ENCODE data around the genes ANKRD54 and POLR2F.

DNA sequence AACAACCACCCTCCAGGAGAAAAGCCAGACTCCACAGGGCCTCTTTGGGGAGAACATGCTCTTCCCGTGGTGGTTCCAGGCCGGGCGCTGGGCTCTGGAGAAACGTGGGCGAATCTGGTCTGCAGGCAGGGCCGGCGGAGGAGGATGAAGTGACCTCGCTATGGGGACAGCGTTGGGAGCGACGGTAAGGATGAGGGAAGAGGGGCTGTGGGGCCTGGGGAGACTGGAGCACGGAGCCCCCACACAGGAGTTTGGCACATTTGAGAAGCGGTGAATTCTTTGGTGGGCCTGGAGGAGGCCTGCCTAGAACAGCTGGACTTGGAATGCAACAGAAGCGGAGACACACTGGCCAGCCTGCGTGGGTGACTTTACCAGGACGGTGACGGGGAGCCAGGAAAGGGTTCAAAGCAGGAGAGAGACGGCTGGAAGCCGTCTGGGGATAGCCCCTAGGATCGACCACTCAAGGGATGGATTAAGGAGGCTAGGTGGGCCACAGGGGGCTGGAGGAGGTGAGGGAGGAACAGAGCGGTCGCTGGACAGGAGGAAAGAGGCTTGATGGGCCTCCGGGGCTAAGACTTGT lies 36.6 kb downstream of the CYTH4 start:
- PRO-cap, 3 experiments = no peak in any of the 3 experiments
- RAMPAGE, long total RNA, 2 experiments = no peak in any of the 2 experiments
- RRBS = 42% methylated on average over 5 of the region's 23 CpGs

DNA sequence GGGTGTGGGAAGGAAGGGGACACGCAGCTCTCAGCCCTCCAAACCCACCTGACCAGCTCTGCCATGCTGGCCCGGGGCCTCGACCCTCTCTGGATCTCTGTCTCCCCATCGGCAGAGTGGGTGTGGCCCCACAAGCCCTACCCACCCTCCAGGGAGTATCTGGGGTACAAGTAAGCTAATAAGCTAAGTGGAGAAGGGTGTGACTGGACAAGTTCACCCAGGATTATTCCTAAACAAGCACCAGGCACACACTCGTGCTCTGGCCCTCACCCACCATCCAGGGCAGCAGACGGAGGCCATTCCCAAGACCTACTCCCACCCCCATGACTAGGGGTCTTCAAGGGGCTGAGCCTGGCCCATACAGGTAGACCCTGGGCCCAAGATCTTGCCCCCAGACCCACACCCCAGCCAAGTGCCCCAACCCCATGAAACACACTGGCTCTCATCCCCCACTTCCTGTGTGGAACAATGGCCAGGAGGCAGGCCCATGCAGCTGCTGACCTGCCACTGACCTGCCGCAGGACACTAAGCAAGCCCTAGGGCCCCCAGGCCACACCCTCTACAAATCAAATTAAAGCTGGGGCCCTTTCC lies 10.4 kb downstream of the CARD10 start:
- PRO-cap, 3 experiments = no peak in any of the 3 experiments
- RAMPAGE, long total RNA, 2 experiments = no peak in any of the 2 experiments
- RRBS = no CpG with 5 or more reads among the region's 7 CpGs

GRCh38 chr22:37561509-37562275 lies 1.4 kb downstream of the CDC42EP1 start:
- PRO-cap, 3 experiments = peak in 3 of 3 experiments; most common minus-strand start chr22:37561865 (in 3)
- RAMPAGE, long total RNA, 2 experiments = no peak in any of the 2 experiments
- RRBS = under 1% methylated on average over 5 of the region's 30 CpGs

DNA sequence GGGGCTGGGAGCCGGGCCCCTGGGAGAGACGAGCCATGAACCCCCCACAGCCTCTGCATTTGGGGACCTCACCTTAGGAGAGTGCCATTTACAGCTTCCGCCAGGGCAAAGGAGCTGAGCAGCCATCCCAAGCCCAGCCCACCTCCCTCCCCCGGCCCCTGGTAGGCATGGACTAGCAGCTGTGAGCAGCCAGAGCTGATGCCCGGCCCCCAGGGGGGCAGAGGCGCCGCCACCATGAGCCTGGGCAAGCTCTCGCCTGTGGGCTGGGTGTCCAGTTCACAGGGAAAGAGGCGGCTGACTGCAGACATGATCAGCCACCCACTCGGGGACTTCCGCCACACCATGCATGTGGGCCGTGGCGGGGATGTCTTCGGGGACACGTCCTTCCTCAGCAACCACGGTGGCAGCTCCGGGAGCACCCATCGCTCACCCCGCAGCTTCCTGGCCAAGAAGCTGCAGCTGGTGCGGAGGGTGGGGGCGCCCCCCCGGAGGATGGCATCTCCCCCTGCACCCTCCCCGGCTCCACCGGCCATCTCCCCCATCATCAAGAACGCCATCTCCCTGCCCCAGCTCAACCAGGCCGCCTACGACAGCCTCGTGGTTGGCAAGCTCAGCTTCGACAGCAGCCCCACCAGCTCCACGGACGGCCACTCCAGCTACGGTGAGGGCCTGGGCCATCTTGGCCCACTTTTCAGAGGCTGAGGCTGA lies 6.0 kb downstream of the CDC42EP1 start:
- PRO-cap, 3 experiments = no peak in any of the 3 experiments
- RAMPAGE, long total RNA, 2 experiments = no peak in any of the 2 experiments
- RRBS = 79% methylated on average over 8 of the region's 32 CpGs

GRCh38 chr22:37568087-37568718 lies 7.9 kb downstream of the CDC42EP1 start:
- PRO-cap, 3 experiments = no peak in any of the 3 experiments
- RAMPAGE, long total RNA, 2 experiments = no peak in any of the 2 experiments
- RRBS = 3% methylated on average over 4 of the region's 26 CpGs

- PRO-cap, 3 experiments = peak in 3 of 3 experiments; most common plus-strand start chr22:37676875 (in 3); most common minus-strand start chr22:37676697 (in 3)
- RAMPAGE, long total RNA, 2 experiments = no peak in any of the 2 experiments
- RRBS = 4% methylated on average over 2 of the region's 50 CpGs
Observed at GRCh38 chr22:37676510-37677532, 1.4 kb downstream of the LGALS1 start.

DNA sequence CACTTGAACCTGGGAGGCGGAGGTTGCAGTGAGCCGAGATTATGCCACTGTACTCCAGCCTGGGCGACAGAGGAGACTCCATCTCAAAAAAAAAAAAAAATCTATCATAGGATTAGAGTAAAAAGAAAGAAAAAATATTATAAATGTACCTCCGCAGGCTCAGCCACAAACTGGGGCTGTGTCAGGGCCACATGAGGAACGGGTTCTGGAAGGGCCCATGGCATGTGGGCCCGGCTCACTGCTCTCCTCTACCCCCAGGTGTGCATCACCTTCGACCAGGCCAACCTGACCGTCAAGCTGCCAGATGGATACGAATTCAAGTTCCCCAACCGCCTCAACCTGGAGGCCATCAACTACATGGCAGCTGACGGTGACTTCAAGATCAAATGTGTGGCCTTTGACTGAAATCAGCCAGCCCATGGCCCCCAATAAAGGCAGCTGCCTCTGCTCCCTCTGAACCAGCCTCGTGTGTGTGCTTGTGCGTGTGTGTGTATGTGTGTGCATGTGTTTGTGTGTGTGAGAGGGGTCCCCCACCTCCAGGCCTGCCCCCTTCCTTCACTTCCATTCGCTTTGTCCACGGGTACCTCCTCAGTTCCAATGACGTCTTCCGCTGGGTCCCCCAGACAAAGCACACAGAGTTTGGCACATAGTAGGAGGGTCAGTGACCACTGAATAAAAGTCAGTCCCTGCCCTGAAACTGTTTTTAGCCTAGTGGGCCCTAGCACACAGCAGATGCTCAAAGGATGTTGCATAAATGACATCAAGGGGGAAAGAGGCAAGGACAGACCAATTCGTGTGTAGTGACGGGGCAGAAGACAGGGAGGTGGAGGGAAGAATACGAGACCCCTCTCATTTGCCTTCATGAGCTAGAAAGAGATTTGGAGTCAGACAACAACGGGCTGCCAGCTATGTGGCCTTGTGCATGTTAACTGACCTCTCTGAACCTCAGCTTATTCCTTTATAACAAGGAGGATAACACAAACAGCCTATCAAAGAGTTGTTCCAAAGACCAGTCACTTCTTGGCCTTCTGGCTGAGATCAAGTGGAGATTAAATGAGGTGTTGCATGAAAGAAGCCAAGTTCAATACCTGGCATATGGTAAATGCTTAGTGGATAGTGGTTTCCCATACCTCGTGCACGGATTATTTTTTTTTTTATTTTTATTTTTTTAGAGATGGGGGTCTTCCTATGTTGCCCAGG lies 4.3 kb downstream of the LGALS1 start:
- PRO-cap, 3 experiments = no peak in any of the 3 experiments
- RAMPAGE, long total RNA, 2 experiments = no peak in any of the 2 experiments
- RRBS = no CpG with 5 or more reads among the region's 23 CpGs

DNA sequence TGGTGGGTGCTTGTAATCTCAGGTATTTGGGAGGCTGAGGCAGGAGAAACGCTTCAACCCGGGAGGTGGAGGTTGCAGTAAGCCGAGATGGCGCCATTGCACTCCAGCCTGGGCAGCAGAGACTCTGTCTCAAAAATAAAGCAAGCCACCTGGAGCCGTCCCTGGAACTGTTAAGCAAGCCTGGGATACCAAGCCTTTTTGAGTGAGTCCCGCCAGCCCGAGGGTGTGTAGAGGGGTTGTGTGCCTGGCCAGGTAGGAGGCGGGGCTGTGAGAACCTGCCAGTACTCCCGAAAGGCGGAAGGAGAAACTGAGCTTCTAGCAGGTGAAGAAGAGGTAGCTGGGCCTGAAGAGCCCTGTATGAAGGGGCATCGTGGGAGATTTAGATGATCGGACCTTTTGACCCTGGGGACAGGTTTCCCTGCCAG lies 52.4 kb downstream of the TRIOBP start:
- PRO-cap, 3 experiments = no peak in any of the 3 experiments
- RAMPAGE, long total RNA, 2 experiments = no peak in any of the 2 experiments
- RRBS = no CpG with 5 or more reads among the region's 12 CpGs

DNA sequence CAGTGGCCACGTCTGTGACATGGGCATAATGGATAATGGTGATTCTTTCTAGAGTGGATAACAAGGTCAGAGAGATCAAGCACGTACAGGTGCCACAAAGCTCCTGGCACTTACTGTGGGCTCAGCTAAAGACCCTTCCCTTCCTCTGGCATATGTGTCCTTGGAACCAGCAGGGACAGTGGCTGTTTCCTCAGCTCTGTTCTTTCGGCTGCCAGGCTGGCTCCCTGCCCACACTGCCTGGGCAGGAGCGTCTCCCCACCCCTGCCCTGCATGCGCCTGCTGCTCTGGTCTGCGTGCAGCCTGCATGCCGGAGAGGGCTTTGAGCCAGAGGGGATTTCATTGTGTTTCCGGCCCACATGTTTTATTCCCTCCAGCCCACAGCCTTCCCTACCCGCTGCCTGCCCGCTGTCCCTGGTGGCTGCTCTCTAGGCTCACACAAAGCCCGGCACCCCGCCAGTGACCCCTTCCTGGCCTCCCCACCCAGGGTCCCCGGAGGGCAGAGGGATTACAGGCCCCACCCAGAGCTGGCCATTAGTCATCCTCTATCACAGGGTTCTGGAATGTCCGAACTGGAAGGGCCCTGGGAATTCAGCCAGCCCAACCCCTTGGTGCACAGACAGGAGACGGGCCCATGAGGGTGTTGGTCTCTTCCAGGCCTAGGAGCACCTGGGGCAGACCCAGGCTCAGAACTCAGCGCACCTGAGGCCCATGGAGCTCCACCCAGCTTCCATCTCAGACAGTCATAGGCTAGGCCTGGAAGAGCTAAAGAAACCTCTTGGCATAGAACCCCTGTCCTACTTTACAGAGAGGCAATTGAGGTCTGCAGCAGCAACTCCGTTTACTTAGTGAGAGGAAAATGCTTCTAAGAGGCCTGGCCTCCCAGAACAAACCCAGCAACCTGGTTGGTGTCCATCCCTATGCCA lies 52.5 kb upstream of the H1-0 start:
- PRO-cap, 3 experiments = no peak in any of the 3 experiments
- RAMPAGE, long total RNA, 2 experiments = no peak in any of the 2 experiments
- RRBS = 51% methylated on average over 4 of the region's 17 CpGs

GRCh38 chr22:37777024-37777693 lies 27.9 kb upstream of the H1-0 start:
- PRO-cap, 3 experiments = no peak in any of the 3 experiments
- RAMPAGE, long total RNA, 2 experiments = no peak in any of the 2 experiments
- RRBS = no CpG with 5 or more reads among the region's 16 CpGs

DNA sequence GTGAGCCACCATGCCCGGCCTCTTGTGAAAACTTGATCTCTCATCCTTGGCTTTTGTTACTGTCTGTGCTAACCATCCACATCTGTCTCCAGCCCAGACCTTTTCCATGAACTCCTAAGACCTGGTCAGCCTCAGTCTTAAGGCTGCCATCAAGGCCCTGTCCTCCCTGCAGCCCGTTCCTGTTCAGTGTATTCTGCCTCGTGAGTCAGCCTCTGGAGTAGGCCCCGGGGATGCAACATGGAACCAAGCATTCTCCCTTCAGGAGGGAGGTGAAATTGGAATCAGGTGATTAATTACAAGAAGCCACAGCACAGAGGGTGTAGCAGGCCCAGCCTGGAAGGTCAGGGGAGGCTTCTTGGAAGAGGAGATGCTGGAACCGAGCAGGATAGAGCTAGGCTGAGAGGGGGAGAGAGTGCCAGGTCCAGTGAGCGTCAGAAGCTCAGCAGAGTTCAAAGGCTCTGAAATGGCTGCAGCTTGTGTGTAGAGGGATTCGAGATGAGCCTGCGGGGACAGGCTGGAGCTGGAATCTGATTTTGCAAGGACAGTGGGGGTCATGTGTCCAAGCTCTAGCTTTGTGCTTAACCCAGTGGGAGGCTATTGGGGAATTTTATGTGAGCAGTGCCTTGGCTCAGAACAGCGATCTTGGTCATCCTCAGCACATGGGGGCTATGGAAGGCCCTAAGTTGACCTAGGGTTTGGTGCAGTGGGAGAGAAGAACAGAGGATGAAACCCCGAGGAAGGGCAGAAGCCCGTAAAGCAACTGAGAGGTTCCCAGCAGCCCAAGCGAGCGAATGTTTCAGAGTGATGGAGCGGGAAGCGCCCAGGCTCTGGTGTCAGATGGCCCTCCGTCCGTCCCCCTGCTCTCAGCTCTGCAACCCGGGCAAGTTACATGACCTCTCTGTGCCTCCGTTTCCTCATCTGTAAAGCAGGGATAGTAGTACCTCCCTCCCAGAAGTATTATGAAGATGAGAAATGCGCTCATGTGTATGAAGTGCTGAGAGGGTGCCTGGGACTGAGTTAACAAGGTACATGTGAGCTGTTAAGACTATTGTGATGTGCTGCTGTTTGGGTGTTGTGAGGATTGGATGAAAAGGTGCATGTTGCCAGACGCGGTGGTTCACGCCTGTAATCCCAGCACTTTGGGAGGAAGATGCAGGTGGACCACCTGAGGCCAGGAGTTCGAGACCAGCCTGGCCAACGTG lies 25.3 kb upstream of the H1-0 start:
- PRO-cap, 3 experiments = no peak in any of the 3 experiments
- RAMPAGE, long total RNA, 2 experiments = no peak in any of the 2 experiments
- RRBS = no CpG with 5 or more reads among the region's 25 CpGs

- PRO-cap, 3 experiments = no peak in any of the 3 experiments
- RAMPAGE, long total RNA, 2 experiments = no peak in any of the 2 experiments
- RRBS = no CpG with 5 or more reads among the region's 13 CpGs
Observed at GRCh38 chr22:37784649-37785535, 20.1 kb upstream of the H1-0 start.

DNA sequence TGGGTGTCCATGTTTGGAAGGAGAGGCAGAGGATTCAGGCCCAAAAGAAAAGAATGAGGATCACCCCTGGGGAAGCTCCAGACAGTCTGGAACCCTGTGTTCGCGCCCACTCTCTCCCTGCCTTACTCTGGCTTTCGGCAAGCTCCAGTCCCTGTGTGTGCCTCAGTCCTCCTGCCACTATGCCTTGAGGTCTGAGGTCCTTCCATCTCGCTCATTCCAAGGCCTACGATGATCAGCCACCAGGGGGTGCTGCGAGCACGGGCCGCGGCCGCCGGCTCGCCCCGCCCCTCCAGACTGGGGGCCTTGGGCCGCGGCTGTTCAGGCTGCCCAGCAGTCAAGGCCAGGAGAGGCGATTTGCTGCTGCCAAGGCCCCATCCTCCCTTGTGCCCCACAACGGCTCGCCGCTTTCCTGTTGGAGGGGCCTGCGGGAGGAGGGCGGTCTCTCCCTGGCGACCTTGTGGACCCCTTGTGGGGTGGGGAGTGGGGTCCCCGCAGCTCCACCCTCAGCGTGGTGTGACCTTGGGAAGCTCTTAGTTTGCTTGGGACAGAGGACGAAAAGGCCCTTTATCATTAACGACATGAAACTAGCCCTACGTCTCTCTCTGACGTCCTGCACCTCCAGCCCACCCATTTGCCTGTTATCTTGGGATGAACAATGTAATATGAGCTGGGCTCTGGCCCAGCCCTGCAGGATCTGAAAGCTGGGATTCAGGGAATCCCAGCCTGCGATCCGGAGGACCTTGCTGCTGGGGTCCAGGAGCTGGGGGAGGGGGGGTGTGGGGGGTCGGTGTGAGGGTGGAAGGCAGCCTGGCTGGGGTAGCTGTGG lies 5.4 kb upstream of the GALR3 start:
- PRO-cap, 3 experiments = peak in 3 of 3 experiments; most common plus-strand start position 333 of the sequence (in 3); most common minus-strand start position 186 of the sequence (in 1)
- RAMPAGE, long total RNA, 2 experiments = no peak in any of the 2 experiments
- RRBS = no CpG with 5 or more reads among the region's 31 CpGs

- PRO-cap, 3 experiments = peak in 3 of 3 experiments; most common plus-strand start chr22:37843936 (in 3); most common minus-strand start chr22:37844318 (in 3)
- RAMPAGE, long total RNA, 2 experiments = no peak in any of the 2 experiments
- RRBS = 1% methylated on average over 58 of the region's 100 CpGs
Observed at GRCh38 chr22:37843525-37844547, at the start of gene ANKRD54. Gene ANKRD54, minus strand, starts transcription at chr22:37844334.

DNA sequence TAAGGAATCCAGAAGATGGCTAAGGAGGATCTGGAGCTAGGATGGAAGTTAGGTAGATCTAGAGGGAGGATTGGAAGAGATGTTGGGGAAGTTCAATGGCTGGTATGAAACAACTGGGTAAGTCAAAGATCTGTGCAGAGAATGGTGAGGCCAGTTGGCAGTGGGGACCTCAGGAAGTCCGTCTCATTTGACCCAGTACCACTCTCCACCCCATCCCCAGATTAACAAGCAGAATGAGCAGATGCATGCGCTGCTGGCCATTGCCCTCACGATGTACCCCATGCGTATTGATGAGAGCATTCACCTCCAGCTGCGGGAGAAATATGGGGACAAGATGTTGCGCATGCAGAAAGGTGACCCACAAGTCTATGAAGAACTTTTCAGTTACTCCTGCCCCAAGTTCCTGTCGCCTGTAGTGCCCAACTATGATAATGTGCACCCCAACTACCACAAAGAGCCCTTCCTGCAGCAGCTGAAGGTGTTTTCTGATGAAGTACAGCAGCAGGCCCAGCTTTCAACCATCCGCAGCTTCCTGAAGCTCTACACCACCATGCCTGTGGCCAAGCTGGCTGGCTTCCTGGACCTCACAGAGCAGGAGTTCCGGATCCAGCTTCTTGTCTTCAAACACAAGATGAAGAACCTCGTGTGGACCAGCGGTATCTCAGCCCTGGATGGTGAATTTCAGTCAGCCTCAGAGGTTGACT lies 28.4 kb downstream of the EIF3L start:
- PRO-cap, 3 experiments = no peak in any of the 3 experiments
- RAMPAGE, long total RNA, 2 experiments = no peak in any of the 2 experiments
- RRBS = no CpG with 5 or more reads among the region's 11 CpGs

- PRO-cap, 3 experiments = peak in 1 of 3 experiments; most common minus-strand start chr22:37911046 (in 1)
- RAMPAGE, long total RNA, 2 experiments = no peak in any of the 2 experiments
- RRBS = 81% methylated on average over 3 of the region's 9 CpGs
Observed at GRCh38 chr22:37910761-37911167, 4.7 kb downstream of the MICALL1 start.

- PRO-cap, 3 experiments = no peak in any of the 3 experiments
- RAMPAGE, long total RNA, 2 experiments = no peak in any of the 2 experiments
- RRBS = 88% methylated on average over 3 of the region's 6 CpGs
Observed at GRCh38 chr22:37933005-37933246, 20.5 kb downstream of the C22orf23 start.

- PRO-cap, 3 experiments = peak in 3 of 3 experiments; most common plus-strand start chr22:37953725 (in 3); most common minus-strand start chr22:37953576 (in 3)
- RAMPAGE, long total RNA, 2 experiments = start-site peak on the plus strand in 2 of 2 experiments, at chr22:37953681-37953737 at its widest, 979 to 1,104 reads per replicate; start-site peak on the minus strand in 2 of 2 experiments, at chr22:37953534-37953622 at its widest, 527 to 1,240 reads per replicate
- RRBS = 2% methylated on average over 19 of the region's 64 CpGs
Observed at GRCh38 chr22:37953113-37954214, at the start of gene POLR2F. Gene POLR2F, plus strand, starts transcription at chr22:37953699.

DNA sequence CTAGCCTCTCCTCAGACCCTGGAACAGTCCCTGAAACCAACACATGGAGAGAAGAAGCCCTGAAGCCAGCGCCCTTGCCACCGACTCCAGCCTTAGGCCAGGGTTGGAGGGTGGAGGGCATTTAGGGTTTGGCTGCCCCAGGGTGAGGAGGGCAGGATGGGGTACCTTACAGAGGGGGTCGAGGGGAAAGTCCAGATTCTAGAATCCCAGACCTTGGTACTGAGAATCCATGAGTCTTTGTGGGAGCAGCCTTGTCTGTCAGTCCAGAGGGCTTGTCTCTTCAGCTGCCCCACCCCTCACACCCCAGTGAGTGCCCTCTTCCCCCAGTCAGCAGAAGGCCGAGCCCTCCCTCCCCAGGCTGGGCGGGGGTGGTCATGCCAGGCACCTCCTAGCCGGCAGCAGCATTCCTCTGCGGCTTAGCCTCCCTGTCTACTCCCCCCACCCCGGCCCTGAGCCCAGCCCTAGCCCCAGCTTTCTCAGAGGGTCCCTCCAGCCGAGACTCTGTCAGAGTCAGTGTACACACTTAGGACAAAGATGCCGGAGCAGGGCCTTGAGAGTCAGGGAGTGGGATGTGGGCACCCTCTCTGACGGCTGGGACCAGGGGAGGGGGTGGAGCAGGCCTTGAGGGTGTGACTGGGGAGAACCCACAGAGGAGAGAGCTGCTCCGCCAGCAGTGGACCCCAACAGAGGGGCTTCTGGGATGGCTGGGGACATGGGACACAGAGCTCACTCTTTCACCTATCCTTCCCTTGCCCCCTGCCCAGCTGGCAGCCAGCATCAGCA lies 4.6 kb downstream of the SOX10 start:
- PRO-cap, 3 experiments = no peak in any of the 3 experiments
- RAMPAGE, long total RNA, 2 experiments = no peak in any of the 2 experiments
- RRBS = 72% methylated on average over 4 of the region's 12 CpGs

DNA sequence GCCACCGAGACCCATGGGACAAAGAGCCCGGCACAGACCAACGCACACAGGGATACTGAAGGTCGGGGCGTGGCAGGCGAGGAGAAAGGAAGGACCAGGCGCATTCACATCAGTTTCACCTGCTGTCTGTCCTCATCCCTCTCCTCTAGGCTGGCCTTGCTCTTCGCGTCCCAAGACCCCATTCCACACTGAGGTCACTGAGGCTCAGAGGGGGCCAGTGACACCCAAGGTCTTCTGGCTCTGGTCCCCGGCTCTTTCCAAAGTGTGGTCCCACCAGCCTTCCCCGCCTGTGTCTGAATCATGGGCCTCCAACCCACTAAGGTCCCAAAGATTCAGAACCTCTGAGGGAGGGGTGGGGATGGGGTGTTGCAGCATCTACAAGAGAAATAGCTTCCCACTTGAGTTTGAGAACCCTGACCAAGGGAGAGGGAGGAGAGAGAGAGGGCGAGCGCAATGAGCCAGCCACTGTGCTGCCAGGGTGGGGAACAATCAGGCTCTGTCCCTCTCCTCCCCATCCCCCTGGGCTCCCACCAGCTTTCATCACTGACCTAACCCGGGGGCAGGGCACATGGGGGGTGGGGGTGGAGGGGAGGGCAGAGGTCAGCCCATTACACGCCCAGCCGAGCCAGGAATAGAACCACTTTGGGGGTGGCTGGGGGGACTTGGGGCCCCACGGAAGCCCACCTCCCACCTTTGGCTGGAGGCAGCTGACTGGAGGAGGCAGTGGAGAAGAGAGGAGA lies 7.1 kb upstream of the PICK1 start:
- PRO-cap, 3 experiments = no peak in any of the 3 experiments
- RAMPAGE, long total RNA, 2 experiments = no peak in any of the 2 experiments
- RRBS = no CpG with 5 or more reads among the region's 17 CpGs